Pulmonary artery (tissue), 1 donor: ENCODE measurements around a stretch of chr20.

- PRO-cap = no peak
Measured at GRCh38 chr20:35303794-35304447, 11.7 kb upstream of the FAM83C start.

DNA sequence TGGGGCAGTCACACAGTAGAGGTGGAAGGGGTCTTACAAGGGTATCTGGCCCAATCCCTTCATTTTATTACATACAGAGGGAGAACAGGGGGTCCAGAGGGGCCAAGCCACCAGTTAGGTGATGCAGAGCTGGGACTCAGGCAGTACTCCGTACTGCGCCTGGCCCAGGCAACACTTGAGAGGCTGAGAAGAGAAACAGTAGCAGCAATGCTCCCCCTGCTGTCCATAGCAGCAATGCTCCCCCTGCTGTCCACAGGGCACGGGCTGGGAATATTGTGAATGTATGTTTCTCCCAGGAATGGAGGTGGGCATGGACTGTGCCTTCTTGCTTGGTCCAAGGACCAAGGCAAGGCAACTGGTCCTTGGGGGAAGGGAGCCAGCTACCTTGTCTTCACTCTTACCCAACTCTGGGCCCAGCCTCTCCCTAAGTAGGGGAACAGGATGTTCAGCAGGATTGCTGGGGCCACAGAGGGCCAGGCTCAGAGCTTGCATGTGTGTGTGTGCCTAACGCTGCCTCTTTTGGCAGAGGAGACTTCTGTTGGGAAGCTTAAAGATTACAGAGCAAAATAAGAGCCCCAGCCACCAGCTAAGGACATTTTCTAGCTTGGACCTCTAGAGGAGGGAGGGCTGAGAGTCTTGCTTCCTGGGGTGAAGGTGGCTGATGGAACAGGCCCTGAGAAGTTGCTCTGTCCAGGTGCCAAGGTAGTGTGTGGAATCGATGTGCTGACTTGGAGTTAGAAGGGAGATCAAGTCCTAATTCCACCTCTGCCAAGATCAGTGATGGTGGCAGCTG is 14.9 kb upstream of the FAM83C start:
- PRO-cap = no peak

- PRO-cap = no peak
Measured at GRCh38 chr20:35474109-35474726, 18.8 kb downstream of the CEP250 start.

GRCh38 chr20:35490323-35491384 is 35.3 kb downstream of the CEP250 start:
- PRO-cap = no peak

- PRO-cap = no peak
Measured at GRCh38 chr20:35545645-35546771, 4.1 kb downstream of the ERGIC3 start.

DNA sequence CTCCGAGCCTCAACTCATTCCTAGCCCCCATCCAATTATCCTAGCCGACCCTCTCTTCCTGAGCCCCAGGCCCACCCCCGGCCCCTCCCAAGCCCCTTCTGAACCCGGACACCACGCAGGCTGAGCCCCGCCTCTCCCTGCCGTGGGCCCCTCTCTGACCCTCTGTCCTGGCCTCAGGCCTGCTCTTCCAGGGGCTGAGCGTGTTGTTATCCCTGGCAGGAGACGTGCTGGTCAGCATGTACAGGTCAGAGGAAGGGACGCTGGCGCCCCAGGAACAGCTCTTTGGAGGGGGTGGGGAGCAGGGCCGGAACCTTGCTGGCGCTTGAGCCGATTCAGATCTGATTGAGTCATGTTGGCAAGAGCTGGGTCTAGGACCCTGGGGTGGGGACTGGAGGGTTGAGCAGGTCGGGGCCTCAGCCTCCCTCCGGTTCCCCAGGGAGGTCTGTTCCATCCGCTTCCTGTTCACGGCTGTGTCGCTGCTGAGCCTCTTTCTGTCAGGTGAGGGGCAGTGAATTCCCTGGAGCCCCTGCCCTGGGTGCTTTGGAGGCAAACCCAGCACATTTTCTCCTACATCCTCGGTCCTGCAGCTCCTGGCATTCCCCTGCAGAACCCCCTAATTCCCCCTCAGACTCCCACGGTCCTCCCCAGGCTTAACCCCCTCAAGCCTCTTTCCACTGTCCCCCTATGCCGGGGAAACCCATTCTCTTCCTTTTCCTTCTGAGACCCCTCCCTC is 1.9 kb downstream of the SPAG4 start:
- PRO-cap = no peak

DNA sequence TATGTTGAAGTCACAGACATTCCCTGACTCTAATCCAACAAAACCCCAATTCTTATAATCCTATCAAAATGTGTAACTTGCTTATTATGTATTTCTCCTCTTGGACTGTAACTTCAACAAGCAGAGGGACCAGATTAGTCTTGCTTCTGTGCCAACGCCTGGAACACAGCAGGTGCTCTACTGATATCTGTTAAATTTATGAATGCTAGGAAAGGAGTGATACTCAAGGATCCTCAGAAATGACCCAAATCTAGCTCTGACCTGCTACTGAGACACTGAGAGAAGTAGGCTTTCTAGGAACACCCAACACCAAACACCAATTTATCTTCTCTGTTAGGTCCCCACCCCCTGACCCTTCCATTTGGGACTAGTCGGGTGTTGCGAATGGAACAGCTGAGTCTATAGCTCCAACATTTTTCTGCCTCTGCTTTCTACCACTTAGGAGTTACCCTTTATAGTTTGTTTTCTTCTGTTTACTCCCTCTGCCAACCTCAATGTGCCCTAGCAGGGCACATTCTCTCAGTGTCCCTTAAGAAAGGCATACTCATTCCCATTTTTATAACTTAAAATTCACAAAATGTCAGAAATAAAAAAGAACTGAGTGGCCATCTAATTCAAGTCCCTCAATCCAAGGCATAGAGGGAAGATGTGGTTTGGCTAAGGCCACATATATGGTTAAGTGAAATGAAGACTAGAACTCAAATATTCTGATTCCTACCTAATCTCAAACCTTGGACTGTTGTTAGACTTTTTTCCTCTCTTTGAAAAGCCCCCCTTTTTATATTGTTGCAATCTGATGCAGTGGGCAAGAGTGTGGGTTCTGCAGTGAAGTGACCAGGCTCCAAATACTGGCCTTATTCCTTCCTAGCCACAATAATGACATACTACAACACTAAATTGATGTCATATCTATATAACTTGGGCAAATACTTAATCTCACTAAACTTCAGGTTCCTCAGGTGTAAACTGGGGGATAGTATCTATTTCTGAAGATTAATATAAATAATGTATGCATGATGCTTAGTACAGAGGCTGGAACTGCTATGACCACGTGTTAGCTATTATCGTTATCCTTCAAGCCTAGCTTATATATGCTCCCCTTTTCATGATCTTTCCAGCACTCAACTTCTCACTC is 23.8 kb downstream of the CPNE1 start:
- PRO-cap = no peak

DNA sequence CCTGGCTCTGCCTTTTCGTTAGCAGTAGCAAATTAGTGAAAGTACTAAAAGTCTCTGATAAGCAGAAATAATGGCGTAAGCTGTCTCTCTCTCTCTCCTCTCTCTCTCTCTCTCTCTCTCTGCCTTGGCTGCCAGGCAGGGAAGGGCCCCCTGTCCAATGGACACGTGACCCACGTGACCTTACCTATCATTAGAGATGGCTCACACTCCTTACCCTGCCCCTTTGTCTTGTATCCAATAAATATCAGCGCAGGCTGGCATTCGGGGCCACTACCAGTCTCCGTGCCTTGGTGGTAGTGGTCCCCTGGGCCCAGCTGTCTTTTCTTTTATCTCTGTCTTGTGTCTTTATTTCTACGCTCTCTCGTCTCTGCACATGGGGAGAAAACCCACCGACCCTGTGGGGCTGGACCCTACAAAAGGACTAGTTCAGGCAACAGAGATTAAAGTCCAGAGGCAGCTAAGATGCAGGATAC is 11.8 kb downstream of the NFS1 start:
- PRO-cap = no peak

- PRO-cap = no peak
Measured at GRCh38 chr20:35700298-35701055, 1.3 kb downstream of the ROMO1 start.

- PRO-cap = no peak
Measured at GRCh38 chr20:35703199-35704082, 4.2 kb downstream of the ROMO1 start.

- PRO-cap = no peak
Measured at GRCh38 chr20:35705681-35706468, 6.7 kb downstream of the ROMO1 start.

GRCh38 chr20:35724367-35725005 is 17.6 kb downstream of the RBM39 start:
- PRO-cap = no peak

DNA sequence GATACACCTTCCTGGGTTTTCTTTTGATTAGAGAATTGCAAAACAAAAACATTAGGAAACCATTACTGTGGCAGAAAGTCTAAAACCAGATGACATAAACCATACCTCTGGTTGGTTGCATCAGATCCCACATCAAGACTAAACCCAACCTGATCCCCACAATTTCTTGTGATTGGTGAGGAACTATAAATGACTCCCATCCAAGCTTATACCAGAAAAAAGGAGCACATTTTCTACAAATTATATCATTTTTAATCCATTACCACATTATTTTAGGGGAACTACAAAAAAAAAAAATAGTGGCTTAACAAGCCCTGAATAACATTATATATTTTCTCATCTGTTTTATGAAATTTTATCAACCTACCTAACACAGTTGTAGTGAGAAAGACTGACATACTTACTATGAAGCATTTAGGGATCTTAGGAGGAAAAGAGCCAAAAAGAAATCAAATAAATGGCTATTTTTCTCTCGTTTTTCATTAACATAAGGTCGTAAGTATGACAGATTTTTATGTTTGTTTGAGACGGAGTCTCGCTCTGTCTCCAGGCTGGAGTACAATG is 5.8 kb downstream of the RBM39 start:
- PRO-cap = no peak

- PRO-cap = bidirectional peak, plus-strand start at chr20:35769323, minus-strand start at chr20:35769150
Measured at GRCh38 chr20:35768825-35769748, 2.7 kb upstream of the PHF20 start.

- PRO-cap = no peak
Measured at GRCh38 chr20:35906820-35907633, 47.3 kb downstream of the SCAND1 start.

DNA sequence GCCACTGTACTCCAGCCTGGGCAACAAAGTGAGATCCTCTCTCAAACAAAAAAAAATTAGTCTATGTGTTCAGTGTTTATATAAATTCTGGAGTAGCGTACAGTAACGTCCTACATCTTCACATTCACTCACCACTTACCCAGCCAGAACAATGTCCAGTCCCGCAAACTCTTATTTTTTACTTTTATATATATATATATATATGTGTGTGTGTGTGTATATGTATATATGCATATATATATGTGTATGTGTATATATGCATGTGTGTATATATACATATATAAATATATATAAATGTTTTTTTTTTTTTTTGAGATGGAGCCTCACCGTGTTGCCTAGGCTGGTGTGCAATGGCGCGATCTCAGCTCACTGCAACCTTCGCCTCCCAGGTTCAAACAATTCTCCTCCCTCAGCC is 3.0 kb downstream of the SCAND1 start:
- PRO-cap = no peak

DNA sequence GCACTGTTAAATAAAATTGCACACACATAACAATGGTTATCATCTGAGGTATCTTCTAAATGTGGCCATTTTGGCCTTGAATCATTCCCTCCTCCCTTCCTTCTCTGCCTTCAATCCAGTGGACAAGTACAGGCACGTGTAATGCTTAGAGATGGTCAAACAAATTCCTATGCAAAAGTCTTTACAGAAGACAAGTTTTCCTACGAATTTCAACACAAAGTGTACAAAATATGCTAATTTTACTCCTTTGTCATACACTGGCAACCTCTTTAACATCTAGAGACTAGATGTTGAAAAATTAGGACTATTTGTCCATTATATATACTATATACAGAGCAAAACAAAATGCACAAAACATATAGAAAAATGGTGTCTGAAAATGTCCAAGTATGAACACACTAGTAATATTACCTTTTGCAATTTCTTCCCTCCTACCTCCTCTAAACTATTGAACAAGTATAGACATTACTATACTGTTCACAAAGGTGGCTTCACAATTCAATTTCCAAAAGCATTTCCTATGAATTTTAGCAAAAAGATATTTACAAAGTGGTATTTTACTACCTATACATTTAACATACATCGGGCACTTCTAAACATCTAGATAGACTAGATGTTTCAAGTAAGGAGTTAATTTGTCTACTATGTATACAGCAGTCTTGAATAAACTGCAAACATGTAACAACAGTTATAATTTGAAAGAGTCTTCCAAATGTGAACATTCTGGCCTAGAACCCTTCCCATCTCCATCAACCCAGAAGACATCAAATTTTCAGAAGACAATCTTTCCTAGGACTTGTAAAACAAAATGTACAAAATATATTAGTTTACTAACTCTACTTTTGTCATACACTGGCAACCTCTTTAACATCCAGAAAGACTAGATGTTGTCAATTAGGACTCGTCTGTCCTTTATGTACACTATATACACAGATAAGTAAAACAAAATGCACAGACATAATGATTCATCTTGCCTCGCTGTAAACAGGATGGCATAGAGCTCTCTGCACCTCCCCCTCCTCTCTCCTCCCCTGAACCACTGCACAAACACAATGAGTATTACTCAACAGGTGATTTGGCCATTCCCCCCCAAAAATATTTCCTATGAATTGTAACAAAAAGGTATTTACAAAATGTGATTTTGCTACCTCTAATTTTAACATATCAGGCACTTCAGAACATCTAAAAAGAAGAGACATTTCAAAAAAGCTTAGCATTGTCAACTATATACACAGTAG is 80.6 kb downstream of the CNBD2 start:
- PRO-cap = no peak

GRCh38 chr20:36086576-36087212 is 67.8 kb upstream of the EPB41L1 start:
- PRO-cap = no peak

- PRO-cap = no peak
Measured at GRCh38 chr20:36093113-36094110, 61.1 kb upstream of the EPB41L1 start.

DNA sequence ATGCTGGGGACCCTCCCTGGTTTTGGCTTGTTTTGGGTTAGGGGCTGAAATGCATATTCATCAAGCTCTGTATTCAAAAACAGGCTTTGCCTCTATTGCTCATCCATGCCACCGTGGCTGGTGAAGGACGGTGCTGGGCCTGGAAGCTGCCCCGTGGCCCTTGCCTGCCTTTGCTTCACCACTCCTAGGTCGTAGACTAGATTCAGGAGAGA is 42.0 kb upstream of the EPB41L1 start:
- PRO-cap = no peak